Prostate gland (tissue), 2 donors: Measurements from ENCODE around the gene TMEM269.

DNA sequence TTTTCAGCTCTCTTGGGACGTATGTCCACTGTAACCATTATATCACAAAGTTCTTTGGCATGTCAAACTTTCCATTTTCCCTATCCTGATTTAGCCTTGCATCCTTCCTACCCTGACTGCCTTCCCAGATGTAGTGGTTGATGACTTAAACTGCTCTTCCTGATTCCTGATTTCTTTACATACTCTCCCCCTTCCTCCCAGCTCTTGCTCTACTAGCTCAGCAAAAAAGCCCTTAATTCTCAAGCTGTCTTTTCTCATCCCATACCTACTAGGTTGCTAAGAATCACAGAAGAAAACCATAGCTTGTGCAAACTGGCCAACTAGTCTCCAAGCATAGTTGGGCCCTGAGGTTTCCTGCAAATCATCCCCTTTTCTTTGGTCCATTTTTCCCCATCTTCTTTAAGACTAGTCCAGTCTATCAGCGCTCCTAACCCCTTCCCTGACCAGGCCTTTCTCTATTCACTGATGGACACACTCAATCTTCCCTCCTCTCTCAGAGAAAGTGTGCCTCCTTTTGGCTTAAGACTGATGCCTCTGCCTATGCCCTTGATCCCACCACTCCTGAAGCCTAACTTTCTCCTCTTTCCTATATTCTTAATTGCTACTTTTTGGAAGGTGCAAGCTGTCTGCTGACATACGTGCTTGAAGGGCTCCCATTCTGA lies 13.7 kb upstream of the SLFNL1 start:
- PRO-cap, result no peak
- RAMPAGE, long total RNA, 2 experiments, result no peak in any of the 2 experiments

DNA sequence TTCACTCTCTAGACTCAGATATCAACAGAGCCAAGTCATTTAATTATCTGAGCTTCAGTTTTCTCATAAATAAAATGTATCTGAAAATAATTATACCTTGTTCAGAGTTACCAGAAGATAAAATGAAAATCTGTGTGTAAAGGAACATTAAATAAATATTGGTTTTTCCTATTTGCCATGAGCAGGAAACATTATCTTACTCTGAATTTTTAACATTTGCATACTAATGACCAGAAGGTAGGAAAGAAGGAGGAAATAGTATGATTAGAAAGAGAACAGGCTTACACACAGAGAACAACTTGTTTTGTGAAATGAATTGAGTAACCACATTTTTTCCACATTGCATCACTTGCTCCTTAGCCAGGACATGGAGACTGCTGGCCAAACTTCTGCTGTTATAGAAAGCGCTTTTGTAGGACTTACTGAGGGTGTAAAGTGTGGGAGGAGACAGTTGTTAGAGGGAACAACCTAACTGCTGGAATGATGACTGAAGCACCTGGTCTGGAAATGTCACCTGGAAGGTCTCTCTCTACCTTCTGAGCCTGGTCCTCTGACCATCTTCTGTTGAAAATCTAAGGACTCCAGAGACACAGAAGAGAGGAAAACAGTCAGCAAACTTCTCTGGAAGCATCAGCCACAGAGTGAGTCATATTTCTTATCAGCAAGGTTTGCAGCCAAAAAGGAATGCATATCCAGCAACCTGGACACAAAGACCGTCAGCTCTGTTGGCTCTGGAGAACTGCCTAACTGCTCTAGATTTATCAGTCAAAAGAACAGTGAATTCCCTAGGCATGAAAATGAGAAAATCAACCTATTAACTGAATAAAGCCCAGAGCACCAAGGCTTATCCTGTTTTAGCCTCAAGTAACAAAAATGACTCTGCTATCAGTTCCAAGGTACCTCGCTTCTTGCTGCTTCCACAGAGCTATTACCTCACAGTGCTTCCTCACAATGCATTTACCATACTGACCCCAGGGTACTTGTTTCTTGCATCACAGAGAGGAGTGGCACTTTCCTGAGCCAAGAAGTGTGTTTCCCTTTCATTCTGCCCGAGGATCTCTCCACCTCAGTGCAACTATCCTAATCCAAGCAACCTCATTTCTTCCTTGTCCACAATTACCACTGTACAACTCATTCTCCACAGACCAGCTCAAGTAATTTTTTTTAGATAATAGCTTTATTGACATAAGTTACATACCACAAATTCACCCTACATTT lies 88.0 kb upstream of the SLFNL1 start:
- PRO-cap, result no peak
- RAMPAGE, long total RNA, 2 experiments, result no peak in any of the 2 experiments

DNA sequence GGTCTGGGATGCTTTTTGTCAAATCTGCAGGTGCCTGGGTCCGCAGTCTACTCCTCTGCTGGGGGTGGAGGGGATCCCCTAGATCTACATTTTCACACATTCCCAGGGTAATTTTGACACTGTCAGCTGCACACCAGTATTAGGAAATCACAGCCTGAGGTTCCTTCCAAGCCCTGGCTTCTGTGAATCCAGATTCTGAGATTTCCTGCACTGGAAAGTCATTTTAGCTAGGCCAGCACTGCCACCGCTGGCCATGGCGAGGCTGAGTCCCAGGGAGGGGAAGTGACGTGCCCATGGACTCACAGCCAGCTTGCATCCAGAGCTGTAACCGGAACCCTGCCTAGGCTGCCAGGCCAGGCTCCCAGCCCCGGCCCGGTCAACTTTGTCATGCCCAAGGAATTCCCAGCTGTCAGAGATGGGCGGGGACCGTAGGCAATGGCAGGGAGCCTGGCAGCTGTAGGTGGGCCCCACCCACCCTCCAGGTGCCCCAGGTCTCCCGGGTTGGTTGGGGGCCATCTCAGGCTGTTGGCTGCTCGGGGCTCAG lies 65.7 kb downstream of the EDN2 start:
- PRO-cap, result no peak
- RAMPAGE, long total RNA, 2 experiments, result no peak in any of the 2 experiments

GRCh38 chr1:41427524-41427909 lies 57.0 kb downstream of the EDN2 start:
- PRO-cap, result unidirectional peak, plus-strand start at chr1:41427692
- RAMPAGE, long total RNA, 2 experiments, result no peak in any of the 2 experiments

DNA sequence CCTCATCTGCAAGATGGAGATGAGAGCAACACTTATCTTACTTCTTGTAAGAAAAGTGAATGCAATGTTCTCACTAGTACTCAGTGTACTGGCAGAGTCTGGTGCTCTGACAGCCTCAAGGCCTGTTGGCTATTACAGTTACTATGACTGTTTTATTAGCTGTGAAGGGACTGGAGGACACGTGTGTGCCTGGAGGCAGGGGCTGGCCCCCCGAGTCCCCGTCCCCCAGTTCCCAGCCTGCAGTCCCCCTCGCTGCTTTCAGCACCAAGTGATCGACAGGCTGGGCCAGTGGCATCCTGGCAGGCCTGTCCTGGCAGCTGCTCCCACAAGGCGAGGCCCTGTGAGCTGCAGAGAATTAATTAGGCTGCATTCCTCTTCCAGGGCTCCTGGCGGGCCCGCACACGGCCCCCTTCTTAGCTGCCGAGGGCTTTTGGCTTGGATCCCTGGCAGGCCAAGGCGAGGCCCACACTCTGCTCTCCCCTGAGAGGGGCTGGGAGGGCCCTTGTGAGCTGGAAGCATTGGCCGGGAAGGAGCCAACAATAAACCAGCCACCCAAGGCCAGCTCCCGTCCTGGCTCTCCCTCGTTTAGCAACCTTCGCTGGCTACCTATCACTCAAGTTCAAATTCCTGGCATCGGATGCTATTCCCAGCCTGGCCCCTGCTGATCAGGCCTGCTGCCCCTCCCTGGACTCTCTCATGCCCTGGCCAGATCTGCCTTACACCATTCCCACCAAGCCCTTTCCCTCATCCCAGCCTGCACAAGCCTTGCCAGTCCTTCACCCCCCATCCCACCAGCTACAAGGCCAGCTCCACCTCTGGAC lies 9.8 kb downstream of the EDN2 start:
- PRO-cap, result no peak
- RAMPAGE, long total RNA, 2 experiments, result no peak in any of the 2 experiments

- PRO-cap, result no peak
- RAMPAGE, long total RNA, 2 experiments, result no peak in any of the 2 experiments
Measured at GRCh38 chr1:41495015-41495964, 10.8 kb upstream of the EDN2 start.

- PRO-cap, result no peak
- RAMPAGE, long total RNA, 2 experiments, result no peak in any of the 2 experiments
Measured at GRCh38 chr1:41640175-41640446, 155.6 kb upstream of the EDN2 start.

- PRO-cap, result no peak
- RAMPAGE, long total RNA, 2 experiments, result no peak in any of the 2 experiments
Measured at GRCh38 chr1:41665082-41665889, 180.8 kb upstream of the EDN2 start.

DNA sequence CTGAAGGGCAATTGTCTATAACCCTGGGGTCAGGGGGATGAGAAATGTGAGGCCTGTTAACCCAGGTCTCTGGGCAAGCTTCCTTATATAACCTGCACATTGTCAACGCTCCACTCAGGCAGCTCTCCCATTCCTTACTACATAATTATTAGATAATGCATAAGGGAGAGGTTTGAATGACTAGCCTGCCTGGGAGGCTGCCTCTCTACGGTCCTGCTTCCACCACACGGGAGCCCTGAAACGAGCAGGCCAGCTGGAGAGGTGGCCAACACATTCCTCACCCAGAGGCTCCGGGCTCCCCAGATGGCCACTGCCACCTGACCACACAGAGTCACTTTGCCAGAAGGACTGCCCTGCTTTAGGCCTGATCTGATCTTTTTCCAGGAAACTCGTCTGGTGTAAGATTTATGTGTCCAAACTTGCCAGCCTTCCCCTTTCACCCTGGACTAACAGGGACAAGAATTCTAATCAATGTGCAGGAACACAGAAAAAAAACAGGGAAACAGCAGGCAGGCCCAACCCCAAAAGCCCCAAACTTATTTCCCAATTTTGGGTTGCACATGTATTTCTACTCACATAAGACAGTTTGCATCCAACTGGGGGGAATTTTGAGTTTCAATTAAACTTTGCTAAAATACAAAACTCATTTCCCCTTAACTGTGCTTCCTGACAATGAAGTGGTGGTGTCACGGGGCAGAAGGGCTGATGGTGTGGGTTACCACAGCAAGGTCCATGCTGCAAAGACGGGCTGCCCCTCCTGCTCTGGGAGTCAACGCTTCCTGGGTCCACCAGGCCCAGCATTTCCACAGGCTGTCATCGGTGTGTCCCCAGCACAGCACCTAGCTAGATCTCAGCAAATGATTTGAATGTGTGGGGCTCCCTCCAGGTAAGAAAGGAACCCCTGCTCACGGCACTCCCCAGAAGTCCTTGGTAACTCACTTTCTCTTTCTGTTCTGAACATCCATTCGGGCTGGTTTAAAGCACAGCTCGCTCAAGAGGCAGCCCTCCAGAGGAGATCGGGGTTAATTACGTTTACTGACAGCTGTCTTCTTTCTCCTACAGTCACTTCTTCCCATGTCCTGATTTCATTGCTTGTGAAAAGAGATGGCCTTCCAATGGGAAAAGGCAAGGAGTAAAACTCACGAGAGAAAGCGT lies 27.6 kb downstream of the HIVEP3 start:
- PRO-cap, result no peak
- RAMPAGE, long total RNA, 2 experiments, result no peak in any of the 2 experiments

- PRO-cap, result no peak
- RAMPAGE, long total RNA, 2 experiments, result no peak in any of the 2 experiments
Measured at GRCh38 chr1:41916969-41917412, 1.7 kb downstream of the HIVEP3 start.

GRCh38 chr1:42173149-42173710 lies 8.7 kb upstream of the GUCA2A start:
- PRO-cap, result no peak
- RAMPAGE, long total RNA, 2 experiments, result no peak in any of the 2 experiments

GRCh38 chr1:42686419-42687052 lies 4.3 kb downstream of the YBX1 start:
- PRO-cap, result no peak
- RAMPAGE, long total RNA, 2 experiments, result no peak in any of the 2 experiments

- PRO-cap, result no peak
- RAMPAGE, long total RNA, 2 experiments, result no peak in any of the 2 experiments
Measured at GRCh38 chr1:42692375-42692799, 10.2 kb downstream of the YBX1 start.

GRCh38 chr1:42696439-42697299 lies 14.5 kb downstream of the YBX1 start:
- PRO-cap, result no peak
- RAMPAGE, long total RNA, 2 experiments, result no peak in any of the 2 experiments

GRCh38 chr1:42699092-42699850 lies 17.1 kb downstream of the YBX1 start:
- PRO-cap, result no peak
- RAMPAGE, long total RNA, 2 experiments, result no peak in any of the 2 experiments

GRCh38 chr1:42717704-42718225 lies 22.3 kb downstream of the CLDN19 start:
- PRO-cap, result no peak
- RAMPAGE, long total RNA, 2 experiments, result no peak in any of the 2 experiments

- PRO-cap, result no peak
- RAMPAGE, long total RNA, 2 experiments, result no peak in any of the 2 experiments
Measured at GRCh38 chr1:42737082-42737746, 2.8 kb downstream of the CLDN19 start.

- PRO-cap, result no peak
- RAMPAGE, long total RNA, 2 experiments, result no peak in any of the 2 experiments
Measured at GRCh38 chr1:42784634-42785171, at the start of gene TMEM269. TSS of gene TMEM269 (plus strand) at chr1:42784991.

DNA sequence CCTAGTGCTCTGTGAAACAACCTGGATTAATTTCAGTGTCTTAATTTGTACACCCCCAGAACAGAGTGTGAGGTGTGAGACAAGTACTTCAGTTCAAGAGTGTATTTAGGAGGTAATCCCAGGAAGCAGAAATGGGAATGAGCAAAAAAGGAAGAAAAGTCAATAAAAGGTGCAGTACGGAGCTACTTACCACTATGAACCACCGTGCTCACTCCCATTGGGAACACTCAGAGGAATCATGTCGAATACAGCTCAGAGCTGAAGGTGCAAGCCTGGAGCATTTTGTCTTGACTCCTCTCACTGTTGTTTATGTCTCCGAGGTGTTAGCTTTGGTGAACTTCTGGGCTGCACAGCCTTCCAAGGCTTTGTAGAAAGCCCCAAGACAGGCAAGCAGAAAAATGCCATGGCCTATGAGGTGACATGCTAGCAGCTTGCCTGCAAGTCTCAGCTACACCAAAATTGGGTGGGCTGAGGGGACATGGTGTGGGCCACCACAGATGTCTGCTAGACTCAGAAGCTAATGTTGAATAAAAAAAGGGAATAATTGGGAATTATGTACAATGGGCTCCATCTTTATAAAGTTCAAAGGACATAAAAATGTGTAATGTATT lies 7.4 kb upstream of the SVBP start:
- PRO-cap, result no peak
- RAMPAGE, long total RNA, 2 experiments, result no peak in any of the 2 experiments

- PRO-cap, result no peak
- RAMPAGE, long total RNA, 2 experiments, result no peak in any of the 2 experiments
Measured at GRCh38 chr1:42953210-42953952, 5.3 kb downstream of the SLC2A1 start.